Kidney epithelial cell (primary cell): ENCODE measurements around a stretch of chr19.

GRCh38 chr19:39343505-39344063, 1.4 kb downstream of the SAMD4B start:
- RAMPAGE, long total RNA, result no peak
- RRBS, result no CpG with 5 or more reads among the region's 8 CpGs

DNA sequence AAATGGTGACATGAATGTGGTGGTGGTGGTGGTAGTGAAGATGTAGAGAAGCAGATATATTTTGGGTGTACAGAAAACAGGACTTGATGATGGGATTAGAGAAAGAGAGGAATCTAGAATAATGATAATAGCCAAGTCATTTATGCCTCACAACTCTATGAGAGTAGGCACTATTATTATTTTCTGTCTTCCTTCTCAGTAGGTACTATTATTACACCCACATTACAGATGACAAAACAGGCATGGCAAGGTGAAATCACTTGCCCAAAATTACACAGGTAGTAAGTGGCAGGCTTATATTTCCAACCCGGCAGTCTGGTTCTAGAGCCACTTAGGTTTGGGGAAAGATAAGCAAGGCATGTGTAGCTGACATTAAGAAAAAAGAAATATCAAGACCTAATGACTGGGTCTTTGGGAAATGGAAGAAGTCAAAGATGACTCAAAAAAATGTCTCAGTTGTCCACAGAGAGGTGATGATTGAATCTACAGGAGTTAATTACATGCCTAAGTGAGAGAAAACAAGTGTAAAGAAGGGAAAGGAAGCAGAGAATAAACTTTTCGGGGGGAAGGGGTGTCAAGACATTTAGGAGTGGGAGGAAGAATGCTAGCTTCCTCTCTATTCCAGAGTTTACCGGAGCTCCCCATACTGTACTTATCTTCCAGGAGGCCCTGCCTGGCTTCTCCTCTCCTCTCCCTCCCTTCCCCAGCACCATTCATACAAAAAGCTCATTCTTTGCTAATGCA, 6.7 kb downstream of the SAMD4B start:
- RAMPAGE, long total RNA, result no peak
- RRBS, result no CpG with 5 or more reads among the region's 3 CpGs

GRCh38 chr19:39383085-39383838, 7.6 kb downstream of the PAF1 start:
- RAMPAGE, long total RNA, result no peak
- RRBS, result no CpG with 5 or more reads among the region's 15 CpGs

GRCh38 chr19:39386020-39387147, 4.5 kb downstream of the PAF1 start:
- RAMPAGE, long total RNA, result no peak
- RRBS, result no CpG with 5 or more reads among the region's 29 CpGs

- RAMPAGE, long total RNA, result no peak
- RRBS, result no CpG with 5 or more reads among the region's 19 CpGs
These were observed 6.3 kb downstream of the MED29 start for GRCh38 chr19:39397207-39398220.

GRCh38 chr19:39401400-39402024, 5.1 kb upstream of the ZFP36 start:
- RAMPAGE, long total RNA, result no peak
- RRBS, result no CpG with 5 or more reads among the region's 18 CpGs

- RAMPAGE, long total RNA, result no peak
- RRBS, result 0% methylated on average over 5 of the region's 67 CpGs
These were observed 4.2 kb upstream of the ZFP36 start for GRCh38 chr19:39402025-39403348.

DNA sequence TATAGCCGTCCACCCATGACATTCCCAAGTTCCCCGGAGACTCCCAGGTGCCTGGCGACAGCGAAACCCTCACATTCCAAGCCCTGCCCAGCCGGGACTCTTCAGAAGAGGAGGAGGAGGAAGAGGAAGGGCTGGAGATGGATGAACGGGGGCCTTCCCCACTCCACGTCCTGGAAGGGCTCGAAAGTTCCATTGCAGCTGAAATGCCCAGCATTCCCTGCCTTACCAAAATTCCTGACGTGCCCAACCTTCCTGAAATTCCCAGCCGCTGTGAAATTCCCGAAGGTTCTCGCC, 10.2 kb downstream of the PLEKHG2 start:
- RAMPAGE, long total RNA, result no peak
- RRBS, result 79% methylated on average over 4 of the region's 12 CpGs

DNA sequence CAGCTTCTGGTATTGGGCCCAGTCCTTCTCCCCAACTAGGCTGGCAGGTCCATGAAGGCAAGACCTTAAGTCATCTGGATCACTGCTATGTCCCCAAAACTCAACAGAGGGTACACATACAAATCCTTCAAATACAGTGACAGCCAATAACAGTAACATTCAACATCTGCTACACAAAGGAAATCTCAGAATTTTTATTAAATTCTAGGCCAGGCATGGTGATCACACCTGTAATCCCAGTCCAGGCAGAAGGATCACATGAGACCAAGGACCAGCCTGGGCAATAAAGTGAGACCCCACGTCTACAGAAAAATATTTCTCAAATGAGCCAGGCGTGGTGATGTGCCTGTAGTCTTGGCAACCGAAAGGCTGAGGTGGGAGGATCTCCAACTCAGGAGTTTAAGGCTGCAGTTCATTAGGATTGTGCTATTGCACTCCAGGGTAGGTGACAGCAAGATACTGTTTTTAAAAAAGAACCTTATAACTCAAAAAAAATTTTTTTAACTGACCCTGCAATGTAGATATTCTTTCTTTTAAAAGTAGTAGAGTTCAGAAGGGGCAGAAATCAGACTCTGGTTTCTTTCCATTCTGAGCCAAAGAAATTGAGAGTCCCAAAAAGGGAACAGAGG, 1.3 kb downstream of the RPS16 start:
- RAMPAGE, long total RNA, result no peak
- RRBS, result no CpG with 5 or more reads among the region's 3 CpGs

DNA sequence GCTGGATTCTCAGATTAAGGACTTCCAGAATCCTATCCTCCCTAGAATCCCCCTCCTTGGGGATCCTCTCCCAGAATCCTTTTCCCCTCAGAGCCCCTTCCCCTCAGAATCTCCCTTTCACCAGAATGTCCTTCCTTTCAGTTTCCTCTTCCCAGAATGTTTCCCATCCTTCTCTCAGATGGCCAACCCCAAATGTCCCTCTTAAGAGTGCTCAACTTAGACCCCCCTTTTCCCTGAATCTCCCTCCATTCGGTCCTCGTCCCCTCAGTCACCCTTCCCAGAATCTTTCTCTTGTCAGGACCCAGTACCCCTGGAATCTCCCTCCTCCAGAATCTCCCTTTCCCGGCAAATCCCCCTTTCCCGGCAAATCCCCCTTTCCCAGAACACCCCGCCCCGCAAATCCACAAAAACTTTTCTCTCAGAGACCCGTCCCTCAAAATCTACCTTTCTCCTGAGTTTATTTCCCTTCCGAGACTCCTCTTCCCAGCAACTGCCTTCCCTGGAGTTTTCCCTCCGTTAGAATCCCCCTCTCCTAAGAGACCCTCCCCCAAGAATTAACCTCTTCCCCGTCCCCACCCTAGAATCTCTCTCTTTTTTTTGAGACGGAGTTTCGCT, 744 bp upstream of the RPS16 start:
- RAMPAGE, long total RNA, result no peak
- RRBS, result no CpG with 5 or more reads among the region's 12 CpGs

- RAMPAGE, long total RNA, result no peak
- RRBS, result no CpG with 5 or more reads among the region's 14 CpGs
These were observed 11.5 kb upstream of the TIMM50 start for GRCh38 chr19:39469005-39469634.

- RAMPAGE, long total RNA, result no peak
- RRBS, result no CpG with 5 or more reads among the region's 66 CpGs
These were observed 45.5 kb upstream of the FBL start for GRCh38 chr19:39891458-39892393.

GRCh38 chr19:39934760-39935438, 36.1 kb upstream of the PSMC4 start:
- RAMPAGE, long total RNA, result no peak
- RRBS, result no CpG with 5 or more reads among the region's 4 CpGs

DNA sequence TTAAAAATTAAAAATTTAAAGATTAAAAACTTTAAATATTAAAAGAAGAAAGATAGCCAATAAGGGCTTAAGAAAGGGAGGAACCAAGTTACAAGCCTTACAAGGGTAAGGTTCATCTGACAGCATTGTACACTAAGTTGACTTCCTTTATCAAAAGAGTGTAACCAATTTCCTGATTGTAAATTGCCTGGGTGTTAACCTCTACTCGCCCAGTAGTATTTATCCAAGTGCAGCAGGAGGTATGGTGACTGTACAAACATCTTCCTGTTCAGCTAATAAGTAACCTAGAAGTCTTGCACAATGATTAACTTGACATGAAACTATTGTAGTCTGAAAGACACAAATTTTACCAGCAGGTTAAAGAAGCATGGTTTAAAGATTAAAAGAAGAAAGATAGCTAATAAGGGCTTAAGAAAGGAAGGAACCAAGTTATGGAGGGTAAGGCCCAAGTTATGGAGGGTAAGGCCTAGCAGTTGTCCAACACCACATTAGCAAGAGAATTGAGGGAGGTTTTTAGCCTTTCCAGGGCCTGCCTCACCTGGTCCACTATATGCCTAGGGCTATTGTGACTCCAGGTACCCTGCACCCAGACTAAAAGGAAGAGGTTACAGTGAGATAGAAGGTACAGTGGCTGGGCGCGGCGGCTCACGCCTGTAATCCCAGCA, 26.8 kb upstream of the PSMC4 start:
- RAMPAGE, long total RNA, result no peak
- RRBS, result no CpG with 5 or more reads among the region's 5 CpGs

DNA sequence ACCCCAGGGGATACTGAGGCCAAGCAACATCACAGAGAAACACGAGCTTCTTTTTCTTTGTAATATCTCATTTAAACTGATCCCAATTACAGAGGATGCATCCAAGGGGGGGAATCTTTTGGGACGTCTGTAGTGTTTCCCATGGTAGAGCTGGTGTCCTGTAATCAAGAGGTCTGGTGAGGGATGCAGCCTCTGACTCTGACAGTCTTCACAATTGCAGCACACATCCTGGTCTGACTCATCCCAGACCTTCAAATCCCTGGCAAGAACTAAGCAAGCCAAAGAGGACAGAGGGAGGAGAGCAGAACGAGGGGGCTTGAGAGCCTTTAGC, 19.4 kb upstream of the PSMC4 start:
- RAMPAGE, long total RNA, result no peak
- RRBS, result no CpG with 5 or more reads among the region's 3 CpGs

DNA sequence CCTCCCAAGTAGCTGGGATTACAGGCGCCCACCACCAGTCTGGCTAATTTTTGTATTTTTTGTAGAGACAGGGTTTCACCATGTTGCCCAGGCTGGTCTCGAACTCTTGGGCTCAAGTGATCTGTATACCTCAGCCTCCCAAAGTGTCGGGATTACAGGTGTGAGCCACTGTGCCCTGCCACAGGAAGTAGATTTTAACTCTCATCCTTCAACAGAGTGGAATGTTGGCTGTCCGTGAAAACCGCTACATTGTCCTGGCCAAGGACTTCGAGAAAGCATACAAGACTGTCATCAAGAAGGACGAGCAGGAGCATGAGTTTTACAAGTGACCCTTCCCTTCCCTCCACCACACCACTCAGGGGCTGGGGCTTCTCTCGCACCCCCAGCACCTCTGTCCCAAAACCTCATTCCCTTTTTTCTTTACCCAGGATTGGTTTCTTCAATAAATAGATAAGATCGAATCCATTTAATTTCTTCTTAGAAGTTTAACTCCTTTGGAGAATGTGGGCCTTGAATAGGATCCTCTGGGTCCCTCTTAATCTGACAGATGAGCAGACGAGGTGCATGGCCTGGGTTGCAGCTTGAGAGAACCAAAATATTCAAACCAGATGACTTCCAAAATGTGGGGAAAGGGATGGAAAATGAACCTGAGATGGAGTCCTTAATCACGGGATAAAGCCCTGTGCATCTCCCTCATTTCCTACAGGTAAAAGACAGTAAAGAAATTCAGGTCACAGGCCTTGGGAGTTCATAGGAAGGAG, 10.2 kb downstream of the PSMC4 start:
- RAMPAGE, long total RNA, result no peak
- RRBS, result no CpG with 5 or more reads among the region's 11 CpGs

DNA sequence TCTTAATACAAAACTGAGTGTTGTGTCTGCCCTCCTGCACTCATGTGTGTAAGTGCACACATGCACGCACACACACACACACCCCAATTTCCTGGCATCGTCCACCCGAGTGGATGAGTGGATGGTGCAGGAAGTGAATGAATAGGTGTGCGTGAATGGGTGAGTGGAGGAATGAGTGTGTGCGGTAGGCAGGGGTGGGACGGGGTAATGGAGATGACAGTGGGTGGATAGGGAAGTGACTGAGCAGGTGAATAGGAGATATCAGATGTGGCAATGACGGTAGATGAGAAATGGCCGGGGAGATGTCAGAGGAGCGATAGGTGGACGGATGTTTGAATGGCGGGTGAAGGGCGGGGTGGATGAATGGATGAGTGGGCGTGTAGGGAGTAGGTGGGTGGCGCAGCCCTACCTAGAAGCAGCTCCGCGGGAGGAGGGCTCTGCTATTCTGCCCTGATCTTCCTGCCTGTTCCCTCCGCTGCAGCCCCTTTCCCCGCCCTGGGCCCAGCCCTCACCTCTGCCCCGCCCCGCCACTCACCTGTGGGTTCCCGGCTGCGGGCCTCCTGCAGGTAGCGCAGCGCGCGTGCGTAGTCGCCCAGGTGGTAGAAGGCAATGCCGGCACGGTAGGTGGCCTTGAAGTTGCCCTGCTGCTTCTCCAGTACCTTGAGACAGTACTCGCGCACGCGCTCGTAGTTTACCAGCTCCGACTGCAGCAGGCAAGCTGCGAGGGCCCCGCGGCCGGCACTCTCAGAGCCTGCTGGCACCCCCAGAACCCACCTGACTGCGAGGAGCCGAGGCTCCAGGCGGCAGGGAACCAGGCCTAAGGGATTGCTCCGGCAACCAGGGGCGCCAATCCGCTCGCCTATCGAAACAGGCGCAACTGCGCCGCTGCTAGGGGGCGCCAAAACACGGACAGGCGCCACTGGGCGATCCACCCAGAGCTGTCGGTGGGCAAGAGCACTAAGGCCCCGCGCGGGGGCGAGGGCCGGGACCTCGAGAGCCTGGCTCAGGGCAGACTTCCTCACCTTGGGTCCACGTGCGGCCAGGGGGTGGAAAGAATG, 1.2 kb downstream of the TTC9B start:
- RAMPAGE, long total RNA, result no peak
- RRBS, result 4% methylated on average over 12 of the region's 64 CpGs

GRCh38 chr19:40283236-40284175, 1.6 kb downstream of the AKT2 start:
- RAMPAGE, long total RNA, result no peak
- RRBS, result no CpG with 5 or more reads among the region's 12 CpGs

GRCh38 chr19:40357841-40358117, 9.3 kb downstream of the PLD3 start:
- RAMPAGE, long total RNA, result no peak
- RRBS, result no CpG with 5 or more reads among the region's 1 CpG

GRCh38 chr19:40374224-40374850, 15.6 kb downstream of the HIPK4 start:
- RAMPAGE, long total RNA, result no peak
- RRBS, result no CpG with 5 or more reads among the region's 14 CpGs